Islet of Langerhans (tissue), 1 donor: Measurements from ENCODE around the genes DNASE1, SRL and GLIS2.

- RRBS, result no CpG with 5 or more reads among the region's 7 CpGs
Observed at GRCh38 chr16:3259050-3259440, 2.6 kb upstream of the MEFV start.

DNA sequence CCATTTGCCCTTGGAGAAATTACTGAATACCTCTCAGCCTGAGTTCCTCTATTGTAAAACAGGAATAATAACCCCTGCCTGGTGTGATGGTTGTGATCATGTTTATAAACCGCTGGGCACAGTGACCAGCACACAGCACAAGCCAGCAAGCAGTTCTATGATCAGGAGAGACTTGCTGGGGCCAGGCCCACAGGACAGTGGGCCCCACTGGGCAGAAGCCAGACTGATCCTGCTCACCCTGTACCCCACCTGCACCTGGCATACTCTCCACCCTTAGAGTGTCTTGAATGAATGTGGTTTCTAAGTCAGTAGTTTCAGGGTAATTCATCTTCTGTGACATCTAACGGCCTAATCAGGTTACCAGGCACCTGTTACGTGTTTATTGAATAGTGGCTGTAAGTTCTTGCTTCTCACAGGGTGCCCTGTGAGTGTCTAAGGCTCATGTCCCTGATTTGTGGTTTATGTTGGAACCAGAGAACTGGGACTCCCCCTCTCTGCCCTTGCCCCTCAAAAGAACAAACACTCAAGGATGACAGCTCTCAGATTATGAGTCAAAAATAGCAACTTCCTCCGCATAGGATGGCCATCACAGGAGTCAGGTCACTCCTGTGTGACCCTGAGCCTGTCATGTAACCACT lies 7.1 kb upstream of the OR2C1 start:
- RRBS, result no CpG with 5 or more reads among the region's 4 CpGs

GRCh38 chr16:3364662-3365389 lies 9.1 kb downstream of the OR2C1 start:
- RRBS, result no CpG with 5 or more reads among the region's 44 CpGs

- RRBS, result no CpG with 5 or more reads among the region's 10 CpGs
Observed at GRCh38 chr16:3458944-3459477, 15.5 kb downstream of the NAA60 start.

DNA sequence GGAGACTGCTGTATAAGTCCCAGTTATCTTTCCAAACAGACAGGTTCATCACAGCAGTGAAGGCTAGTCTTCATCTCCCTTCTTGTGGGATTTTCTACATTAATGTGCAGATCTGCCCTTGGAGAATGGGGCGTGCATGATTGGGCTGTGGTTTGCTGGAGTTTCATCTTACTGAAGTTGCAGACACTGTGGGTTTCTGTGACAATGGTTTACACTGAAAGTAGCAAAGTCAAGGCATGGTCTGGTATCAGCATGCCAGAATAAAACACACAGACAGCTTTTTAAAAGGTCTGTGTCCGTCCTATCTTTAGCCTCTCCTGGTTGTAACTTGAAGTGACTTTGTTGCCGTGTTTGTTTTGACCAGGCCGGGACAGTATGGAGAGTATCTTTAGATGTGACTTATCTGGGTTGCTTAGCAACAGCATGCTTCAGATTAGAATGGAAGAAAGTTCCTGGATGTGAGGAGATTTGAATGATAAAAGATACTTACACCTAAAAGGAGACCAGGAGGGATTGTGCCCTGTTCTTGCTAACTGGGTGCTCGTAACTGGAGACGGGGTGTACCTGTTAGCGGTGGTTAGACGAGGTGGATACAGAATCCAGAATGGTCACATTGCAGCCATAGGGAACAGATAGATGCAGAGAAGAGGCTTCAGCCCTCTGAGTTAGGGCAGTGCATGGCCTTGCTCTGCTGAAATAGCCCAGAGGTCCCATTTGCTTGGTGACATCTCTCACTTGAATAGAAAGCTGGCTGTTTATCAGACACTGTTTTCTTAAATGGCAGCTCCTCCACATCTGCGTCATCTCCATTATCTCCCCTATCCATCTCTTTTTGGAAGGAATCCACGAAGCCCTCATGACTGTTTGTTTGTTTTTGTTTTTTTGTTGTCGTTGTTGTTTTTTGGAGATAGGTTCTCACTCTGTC lies 16.3 kb downstream of the NAA60 start:
- RRBS, result no CpG with 5 or more reads among the region's 11 CpGs

GRCh38 chr16:3503475-3504144 lies 2.8 kb downstream of the CLUAP1 start:
- RRBS, result no CpG with 5 or more reads among the region's 6 CpGs

DNA sequence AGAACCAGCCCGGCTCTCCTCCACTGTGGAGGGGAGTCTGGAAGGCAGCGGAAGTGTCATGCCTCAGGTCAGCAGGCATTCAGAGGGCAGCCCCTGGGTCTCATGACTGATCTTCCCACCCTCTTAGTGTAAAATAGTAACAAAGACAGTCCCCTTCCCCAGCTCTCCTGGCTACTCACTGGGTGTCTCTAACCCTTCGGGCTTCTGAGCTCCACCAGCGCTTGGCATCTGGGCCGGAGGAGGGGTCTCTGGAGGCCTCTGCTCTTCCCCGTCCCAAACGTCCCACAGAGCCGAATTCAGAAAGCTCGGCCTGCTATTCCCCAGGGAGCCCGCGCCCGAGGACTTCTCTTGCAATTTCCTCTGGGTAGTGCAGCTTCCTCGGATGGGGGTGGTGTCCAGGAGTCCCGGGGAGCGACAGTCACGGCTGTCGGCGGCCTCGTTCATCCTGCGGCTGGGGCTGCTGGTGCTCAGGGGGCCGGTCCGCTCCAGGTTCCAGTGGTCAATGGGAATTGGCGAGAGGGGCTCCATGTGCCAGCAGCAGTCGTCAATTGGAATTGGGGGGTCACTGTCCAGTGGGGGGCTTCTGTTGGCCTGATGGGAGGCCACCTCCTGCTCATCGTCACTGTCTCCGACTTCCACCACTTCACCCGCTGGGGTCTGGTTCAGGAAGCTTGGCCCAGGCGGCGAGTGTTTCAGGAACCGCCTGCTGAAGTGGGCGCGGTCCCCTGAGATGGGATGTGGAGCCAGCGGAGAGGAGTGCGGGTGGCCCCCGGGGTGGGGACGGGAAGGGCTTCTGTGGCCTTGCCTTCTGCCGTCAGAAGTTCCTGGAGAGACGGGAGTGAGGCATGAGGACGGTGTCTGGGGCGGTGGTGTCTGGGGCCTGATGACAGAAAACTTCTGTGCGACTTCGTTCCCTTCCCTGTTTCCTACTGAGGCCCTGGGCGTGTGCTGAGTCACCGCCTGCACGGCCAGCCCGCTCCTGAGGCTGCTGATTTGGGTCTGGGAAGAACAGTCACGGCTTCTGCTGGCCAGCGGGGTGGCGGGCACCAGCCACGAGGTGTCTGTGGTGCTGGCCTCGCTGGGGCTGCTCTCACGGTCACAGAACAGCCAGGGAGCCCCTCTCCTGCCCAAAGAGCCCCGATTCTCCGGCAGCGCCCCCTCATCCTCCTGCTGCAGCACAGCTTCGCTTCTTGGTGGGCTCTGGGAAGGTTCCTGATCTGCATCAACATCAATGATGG lies 12.0 kb upstream of the NLRC3 start:
- RRBS, result 91% methylated on average over 8 of the region's 56 CpGs

- RRBS, result no CpG with 5 or more reads among the region's 3 CpGs
Observed at GRCh38 chr16:3640246-3640715, 14.2 kb upstream of the DNASE1 start.

DNA sequence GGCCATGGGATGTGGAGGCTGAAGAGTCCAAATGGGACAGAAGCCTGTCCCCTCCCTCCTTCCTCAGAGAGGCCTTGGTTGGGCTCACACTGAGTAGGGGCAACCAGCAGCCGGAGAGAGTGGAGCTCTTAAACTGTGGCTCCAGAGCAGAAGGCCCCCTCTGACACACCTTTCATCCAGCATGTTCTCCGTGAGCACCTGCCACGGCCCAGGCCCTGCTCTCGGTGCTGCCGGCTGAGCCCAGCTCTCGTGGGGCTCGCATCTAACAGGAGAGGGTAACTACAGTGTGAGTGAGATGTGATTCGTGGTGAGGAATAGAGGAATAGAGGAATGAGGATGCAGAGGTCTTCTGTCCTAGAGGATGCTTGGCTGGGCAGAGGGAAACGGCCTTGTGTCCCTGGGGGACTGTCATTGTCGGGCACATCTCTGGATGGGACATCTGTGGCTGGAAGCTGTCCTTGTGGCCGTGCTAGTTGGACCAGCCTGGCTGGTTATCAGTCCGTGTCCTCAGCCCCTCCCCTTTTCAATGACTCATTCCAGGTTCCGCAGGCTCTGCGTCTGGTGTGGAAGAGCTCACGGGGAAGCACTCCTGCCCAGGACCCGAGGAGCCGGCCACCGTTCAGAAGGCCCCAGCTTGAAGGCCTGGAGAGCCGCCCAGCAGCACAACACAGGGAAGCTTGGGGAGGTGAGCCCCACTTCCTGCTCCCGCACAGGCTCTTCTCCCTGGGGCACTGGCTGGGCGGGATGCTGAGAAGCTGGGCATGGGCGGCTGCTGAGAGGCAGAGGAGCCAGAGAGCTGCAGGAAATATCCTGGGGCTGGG lies 11.9 kb upstream of the DNASE1 start:
- RRBS, result no CpG with 5 or more reads among the region's 22 CpGs

DNA sequence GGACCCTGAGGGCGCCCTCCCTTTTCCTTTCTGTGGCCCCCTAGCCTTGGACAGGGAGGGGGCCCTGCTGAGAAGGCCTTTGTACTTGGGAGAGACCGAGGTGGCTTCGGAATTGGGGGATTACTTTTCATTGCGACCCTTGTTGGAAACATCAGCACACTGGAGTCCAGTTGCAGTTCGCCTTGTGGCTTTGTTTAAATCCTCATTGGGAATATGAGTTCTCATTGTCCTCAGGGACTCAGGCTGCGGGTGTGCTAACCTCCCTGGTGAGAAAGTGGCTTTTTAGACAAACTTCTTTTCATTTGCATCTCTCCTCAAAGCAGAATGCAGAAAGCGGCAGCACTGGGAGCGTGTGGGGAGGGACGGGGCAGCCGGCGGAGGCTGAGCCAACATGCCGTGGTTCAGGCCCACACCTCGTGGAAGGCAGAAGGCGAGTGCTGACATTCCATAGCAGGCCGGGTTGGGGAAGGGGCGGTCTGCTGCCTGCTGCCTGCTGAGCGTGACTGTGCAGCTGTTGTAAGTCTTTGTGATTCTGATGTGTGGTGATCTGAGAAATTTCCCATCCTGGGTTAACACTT lies 9.2 kb upstream of the DNASE1 start:
- RRBS, result 76% methylated on average over 5 of the region's 17 CpGs

DNA sequence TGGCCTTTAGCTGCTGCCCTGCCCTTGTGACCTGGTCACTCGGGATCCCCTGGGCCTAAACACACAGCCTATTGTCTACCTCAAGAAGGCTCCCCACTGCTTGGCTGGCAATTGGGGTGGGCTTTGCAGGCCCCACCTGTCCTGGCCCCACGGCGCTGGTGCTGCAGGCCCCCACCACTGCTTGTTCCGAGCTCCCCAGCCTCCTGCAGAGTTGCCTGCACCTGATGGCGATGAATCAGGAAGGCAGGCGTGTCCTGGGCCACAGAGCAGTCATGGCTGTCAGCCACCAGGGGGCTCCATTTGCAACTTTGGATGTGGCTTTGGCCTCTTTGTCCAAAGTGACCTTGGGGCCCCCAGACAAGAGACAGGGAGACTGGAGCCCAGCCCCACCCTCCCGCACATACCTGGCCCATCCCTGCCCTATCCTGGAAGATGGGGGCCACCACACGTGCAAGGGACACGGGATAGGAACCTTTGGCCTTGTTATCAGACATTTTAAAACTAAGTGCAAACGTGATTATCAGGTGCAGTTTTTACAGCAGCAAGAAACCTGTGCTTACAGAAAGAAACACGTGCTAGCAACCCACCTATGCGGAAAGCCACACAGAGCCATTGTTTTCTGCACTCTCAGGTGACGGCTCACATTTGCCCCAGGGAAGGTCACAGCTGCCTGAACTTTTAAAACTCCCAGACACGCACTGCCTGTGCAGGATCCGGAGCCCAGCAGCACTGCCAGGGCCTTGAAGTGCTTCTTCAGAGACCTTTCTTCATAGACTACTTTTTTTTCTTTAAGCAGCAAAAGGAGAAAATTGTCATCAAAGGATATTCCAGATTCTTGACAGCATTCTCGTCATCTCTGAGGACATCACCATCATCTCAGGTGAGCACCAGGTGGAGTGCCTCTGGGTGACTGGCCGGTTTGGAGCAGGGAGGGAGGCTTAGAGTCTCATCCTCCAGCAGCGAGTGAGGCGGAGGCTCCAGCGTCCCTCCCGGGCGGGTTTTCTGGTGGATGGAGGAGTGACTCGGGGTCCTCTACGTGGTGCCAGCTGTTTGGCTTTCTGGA lies at the start of gene DNASE1:
DNASE1 (plus strand) TSS at position 527 of the 1,063 bp plus-strand sequence.
- RRBS, result 72% methylated on average over 5 of the region's 24 CpGs

- RRBS, result no CpG with 5 or more reads among the region's 7 CpGs
Observed at GRCh38 chr16:3722986-3723293, 5.6 kb upstream of the TRAP1 start.

DNA sequence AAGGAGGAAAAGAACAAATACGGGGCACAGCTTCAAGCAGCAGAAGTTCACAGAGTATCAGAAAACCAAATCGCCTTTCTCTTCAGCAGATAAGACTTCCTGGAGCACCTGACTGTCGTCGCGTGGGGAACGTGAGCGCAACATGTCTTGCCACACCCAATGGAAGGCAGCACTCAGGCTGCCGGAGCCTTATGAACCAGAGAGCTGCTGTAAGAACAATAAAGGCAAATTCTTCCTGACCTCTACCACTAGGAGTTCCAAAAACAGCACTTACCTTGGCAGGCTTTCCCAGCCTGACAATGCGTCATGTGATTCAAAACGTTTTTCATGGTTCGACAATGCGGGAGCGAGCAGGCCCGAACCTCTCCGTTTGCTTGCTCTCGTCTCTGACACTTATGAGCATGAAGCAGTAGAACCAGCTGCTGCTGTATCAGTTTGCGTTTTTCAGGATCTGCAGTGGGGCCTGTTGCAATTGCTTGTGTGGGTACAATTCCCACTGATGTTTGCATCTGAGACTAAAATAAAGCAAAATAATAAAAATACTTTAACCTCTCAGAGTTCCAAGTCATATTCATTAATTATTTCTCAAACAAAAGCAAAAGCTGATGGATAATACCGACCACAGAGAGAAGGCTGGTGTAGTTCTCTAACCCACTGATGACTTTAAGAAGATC lies 75.9 kb upstream of the TRAP1 start:
- RRBS, result no CpG with 5 or more reads among the region's 18 CpGs

DNA sequence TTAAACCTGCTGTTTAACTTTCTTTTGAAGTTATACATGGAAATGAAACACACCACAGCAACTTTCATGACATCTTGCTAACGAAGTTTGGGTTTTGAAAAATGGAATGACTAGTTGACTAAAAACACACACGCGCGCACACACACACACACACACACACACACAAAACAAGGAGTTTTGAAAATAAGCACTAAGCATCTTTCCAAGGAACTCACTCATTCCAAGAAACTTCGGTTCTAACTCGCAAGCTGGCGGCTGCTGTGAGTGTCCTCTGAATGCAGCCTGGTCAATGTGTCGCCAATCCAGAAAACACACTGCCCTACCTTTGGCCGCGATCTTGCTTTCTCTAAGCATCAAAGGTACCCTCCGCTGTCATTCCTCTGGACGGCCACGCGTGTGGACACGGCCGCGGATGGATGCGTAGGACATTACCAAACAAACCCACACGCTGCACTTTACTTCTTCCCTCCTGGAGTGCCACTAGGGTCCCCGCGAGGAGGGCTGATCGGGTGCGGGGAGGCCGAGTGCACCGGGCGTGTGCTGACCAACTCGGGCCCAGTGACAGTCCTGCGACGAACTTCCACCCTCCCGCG lies 1.3 kb downstream of the CREBBP start:
- RRBS, result 2% methylated on average over 3 of the region's 31 CpGs

DNA sequence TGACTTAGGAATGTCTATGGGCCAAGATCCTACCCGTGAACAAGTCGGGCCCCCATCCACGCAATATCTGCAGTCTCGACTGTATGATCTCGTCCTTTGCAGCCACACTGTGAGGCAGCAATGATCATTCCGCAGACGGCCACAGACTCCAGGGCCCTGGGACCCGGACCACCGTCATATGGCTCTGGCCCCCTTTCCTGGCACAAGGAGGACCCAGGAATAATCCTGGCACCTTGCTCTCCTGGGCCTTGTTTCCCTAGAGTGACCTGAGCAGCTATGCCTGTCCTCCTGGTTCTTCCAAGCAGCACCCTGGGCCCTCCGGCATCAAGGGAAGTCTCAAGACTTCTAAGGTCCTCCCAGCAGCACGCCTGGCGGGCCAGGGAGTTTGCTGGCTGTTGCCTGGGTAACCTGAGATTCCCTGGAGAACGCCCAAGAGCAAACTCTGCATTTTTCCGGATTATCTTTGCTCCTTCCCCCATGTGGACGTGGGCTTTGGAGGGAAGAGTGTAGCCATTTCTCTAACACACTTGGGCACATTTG lies 116.9 kb downstream of the ADCY9 start:
- RRBS, result no CpG with 5 or more reads among the region's 15 CpGs

DNA sequence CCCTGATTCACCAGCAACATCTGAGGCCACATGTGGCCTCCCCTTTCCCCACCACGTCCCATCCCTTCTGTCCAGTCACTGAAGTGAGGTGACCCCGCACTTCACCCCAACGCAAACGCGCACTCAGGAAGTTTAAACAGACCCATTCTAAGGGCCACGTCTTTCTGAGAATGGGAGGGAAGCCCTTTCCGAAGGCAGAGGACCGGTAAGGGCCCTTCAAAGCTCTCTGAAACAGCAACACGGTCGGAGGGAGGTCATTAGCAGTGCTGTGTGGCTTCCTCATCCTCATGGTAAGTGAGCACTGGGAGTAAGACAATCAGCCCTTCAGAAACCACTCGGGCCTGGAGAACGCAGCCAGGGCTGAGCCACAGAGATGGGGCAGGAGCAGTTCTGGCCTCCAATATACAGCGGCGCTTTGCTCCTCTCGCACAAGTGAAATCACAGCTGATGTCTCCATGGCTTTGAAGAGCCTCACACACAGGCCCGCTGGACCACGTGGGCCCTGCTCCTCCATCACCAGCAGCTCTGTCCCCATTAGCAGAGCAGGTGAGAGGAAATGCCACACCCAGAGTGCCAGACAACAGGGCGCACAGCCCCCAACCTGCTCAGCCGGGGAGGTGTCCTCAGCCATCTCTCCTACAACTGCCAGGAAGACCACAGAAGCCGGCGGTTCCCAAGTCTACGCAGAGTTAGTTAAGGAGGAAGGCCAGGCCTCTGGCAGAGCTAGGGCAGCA lies 23.6 kb downstream of the SRL start:
- RRBS, result no CpG with 5 or more reads among the region's 22 CpGs

GRCh38 chr16:4241508-4242478 lies at the start of gene SRL:
Gene SRL, minus strand, starts transcription at chr16:4242080.
- RRBS, result 43% methylated on average over 3 of the region's 29 CpGs

DNA sequence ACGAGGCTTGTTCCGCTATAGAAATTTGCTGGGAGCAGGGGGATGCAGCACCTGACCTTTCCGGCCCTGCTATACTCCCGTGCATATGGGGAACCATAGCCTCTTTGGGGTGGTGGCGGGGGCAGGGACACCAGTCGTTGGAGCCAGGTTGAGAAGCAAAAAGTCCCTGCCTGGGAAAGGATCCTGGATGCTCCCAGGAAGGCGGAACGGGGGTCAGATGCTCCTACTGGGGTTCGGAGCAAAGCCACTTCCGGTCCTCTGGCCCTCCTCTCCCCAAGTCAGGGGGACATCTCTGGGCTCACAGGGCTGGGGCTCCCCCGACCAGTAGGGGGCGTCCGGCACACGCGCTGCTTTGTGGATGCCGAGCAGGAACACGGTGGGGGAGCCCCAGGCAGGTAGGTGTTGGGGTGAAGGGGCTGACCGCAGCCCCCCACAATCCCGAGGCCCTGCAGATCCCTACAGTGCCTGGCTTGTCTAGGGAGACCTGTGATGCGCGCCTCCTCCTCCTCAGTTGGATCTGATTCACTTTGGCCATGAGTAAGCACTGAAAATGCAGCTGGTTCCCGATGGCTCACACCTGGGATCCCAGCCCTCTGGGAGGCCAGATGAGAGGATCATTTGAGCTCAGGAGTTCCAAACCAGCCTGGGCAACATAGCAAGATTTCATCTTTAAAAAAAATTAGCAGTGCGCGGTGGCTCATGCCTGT lies 15.6 kb upstream of the TFAP4 start:
- RRBS, result 7% methylated on average over 4 of the region's 24 CpGs

GRCh38 chr16:4315194-4316213 lies at the start of gene GLIS2:
Gene GLIS2, plus strand, starts transcription at chr16:4316067.
- RRBS, result 4% methylated on average over 66 of the region's 133 CpGs

- RRBS, result 11% methylated on average over 4 of the region's 9 CpGs
Observed at GRCh38 chr16:4372994-4373580, 1.4 kb downstream of the VASN start.